Epithelial cell of proximal tubule (primary cell): Measurements from ENCODE around the gene SPATS2L.

- RAMPAGE, long total RNA: no peak
- RRBS: 42% methylated on average over 20 of the region's 60 CpGs
These were observed 4.3 kb upstream of the SATB2 start for GRCh38 chr2:199461710-199462689.

DNA sequence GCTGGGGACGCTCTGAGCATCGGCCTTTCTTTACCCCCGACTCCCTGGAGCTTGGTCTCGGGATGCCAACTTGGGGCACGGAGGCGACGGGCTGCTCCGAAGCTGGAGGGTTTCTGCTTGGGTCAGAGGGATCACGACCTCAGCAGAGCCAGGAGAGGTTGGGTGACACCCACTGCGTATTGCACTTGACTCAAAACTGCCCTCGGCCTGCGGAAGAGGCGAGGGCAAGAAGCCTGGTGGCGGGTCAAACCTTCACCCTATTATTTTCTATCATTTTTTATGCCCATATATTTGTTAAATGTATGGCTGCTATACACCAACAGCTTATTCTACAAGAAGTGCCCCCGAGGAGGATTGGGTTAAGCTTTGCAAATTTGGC, 12.5 kb upstream of the SATB2 start:
- RAMPAGE, long total RNA: no peak
- RRBS: no CpG with 5 or more reads among the region's 15 CpGs

DNA sequence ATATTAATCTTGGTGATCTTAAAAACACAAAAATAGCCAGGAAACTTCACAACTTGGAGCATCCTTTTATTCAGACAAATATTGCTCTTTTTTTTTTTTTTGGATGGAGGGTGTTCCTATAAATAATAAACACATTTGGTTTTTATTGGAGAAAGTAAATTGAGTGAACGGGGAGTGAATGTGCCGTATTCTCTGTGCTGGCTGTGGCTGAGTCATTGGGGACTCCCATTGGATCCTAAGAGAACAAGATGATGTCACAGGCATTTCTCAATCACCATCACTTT, 150.1 kb upstream of the SPATS2L start:
- RAMPAGE, long total RNA: no peak
- RRBS: no CpG with 5 or more reads among the region's 2 CpGs

- RAMPAGE, long total RNA: no peak
- RRBS: under 1% methylated on average over 9 of the region's 51 CpGs
These were observed at the start of gene SPATS2L for GRCh38 chr2:200305831-200306751. Gene SPATS2L, plus strand, starts transcription at chr2:200306693.

DNA sequence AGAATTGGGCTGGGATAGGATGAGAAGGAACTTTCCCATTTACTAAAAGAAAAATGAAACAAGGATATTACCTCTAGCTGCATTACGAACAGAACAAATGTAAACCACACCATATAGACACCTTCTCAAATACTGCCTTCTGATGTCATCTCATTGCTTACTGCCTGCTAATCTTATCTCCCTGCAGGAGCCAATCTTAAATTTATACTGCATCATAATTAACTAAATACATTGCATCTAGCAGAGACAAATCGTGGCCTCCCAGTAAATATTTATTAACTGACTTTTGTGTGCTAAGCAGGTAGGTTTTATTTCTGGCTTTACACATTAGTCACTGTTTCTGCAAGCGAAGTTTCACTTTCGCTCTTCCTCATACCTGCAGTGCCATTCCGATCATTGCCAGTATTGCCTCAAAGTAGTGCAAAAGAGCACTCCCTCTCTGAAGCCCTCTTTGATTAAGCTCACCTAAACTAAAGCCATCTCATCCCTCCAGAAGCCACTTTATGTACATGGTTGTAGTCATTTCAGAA, 67.5 kb downstream of the SPATS2L start:
- RAMPAGE, long total RNA: no peak
- RRBS: no CpG with 5 or more reads among the region's 5 CpGs

DNA sequence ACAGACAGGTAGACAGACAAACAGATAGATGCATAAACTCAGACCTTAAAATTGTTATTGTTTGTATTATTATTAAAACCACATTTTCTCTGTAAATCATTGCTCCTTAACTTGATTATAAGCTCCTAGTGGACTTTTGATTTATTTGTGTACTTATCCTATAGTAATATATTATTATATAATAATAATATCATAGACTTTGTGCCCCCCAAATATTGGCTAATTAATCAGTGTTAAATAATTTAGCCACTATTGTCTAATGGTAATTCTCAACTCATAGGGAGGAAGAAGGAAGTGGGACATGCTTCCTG, 90.9 kb downstream of the SPATS2L start:
- RAMPAGE, long total RNA: no peak

DNA sequence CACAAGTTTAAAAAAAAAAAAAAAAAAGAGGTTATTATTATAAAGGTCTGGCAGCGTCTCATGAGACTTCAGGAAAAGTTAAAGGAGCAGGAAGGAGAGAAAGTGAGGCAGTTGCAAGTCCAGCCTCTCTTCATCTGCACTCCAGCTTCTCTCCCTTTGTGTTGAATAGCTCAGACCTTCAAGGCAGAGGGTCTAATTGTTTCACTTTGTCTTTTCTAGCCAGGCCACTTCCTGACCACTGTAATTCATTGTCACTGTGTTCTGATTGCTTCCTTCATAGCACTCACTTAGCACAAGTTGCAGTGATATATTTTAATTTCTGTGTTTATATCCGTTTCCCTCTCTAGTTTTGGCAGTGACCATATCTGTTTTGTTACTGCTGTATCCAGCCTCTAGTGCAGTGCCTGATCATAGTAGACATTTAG, 99.9 kb downstream of the SPATS2L start:
- RAMPAGE, long total RNA: no peak
- RRBS: no CpG with 5 or more reads among the region's 2 CpGs

GRCh38 chr2:200431539-200432389, 78.1 kb downstream of the KCTD18 start:
- RAMPAGE, long total RNA: no peak

- RAMPAGE, long total RNA: no peak
- RRBS: no CpG with 5 or more reads among the region's 3 CpGs
These were observed 18.2 kb downstream of the AOX1 start for GRCh38 chr2:200603931-200604465.

DNA sequence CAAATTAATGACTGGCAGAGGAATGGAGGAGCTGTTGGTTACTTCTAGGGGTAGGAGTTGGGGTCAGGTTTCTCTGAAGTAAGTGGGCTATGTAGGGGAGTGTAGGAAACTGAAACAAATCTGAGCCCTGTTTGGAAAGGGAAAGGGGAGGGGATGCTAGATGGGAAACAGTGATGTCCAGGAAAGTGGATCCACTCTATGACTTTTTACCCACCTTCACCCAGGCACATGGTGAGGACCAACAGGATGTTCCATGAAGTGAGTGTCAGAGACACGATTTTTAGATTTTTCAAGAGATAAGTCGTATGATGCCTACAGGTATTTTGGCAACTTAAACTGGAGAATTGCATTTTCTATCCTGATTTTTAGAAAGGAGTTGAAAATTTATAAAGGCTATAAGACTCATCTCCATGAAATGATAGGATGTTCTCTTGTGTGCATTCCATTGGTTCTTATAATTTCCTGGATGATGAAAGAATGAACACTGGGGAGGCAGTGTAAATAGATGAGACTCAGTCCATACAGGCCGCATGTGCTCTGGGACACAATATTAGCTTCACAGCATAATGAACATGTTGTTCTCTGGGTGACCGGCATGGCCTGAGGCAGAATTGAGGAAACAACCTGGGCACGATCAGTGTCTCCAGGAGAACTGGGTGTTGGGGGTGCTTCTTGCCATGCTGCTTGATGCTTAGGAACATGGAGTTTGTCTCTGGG, 38.7 kb downstream of the AOX1 start:
- RAMPAGE, long total RNA: no peak
- RRBS: no CpG with 5 or more reads among the region's 5 CpGs

GRCh38 chr2:200655669-200656053, 69.8 kb downstream of the AOX1 start:
- RAMPAGE, long total RNA: no peak
- RRBS: no CpG with 5 or more reads among the region's 2 CpGs

GRCh38 chr2:200679220-200679560, 93.4 kb downstream of the AOX1 start:
- RAMPAGE, long total RNA: no peak
- RRBS: no CpG with 5 or more reads among the region's 5 CpGs

GRCh38 chr2:200765363-200766080, 46.2 kb upstream of the BZW1 start:
- RAMPAGE, long total RNA: no peak
- RRBS: no CpG with 5 or more reads among the region's 3 CpGs

- RAMPAGE, long total RNA: no peak
- RRBS: no CpG with 5 or more reads among the region's 10 CpGs
These were observed 1.2 kb upstream of the BZW1 start for GRCh38 chr2:200810304-200811166.

GRCh38 chr2:201070894-201071474, 487 bp downstream of the HYCC2 start:
- RAMPAGE, long total RNA: no peak
- RRBS: no CpG with 5 or more reads among the region's 22 CpGs

GRCh38 chr2:201137852-201138491, 22.0 kb downstream of the CFLAR start:
- RAMPAGE, long total RNA: no peak
- RRBS: no CpG with 5 or more reads among the region's 19 CpGs

DNA sequence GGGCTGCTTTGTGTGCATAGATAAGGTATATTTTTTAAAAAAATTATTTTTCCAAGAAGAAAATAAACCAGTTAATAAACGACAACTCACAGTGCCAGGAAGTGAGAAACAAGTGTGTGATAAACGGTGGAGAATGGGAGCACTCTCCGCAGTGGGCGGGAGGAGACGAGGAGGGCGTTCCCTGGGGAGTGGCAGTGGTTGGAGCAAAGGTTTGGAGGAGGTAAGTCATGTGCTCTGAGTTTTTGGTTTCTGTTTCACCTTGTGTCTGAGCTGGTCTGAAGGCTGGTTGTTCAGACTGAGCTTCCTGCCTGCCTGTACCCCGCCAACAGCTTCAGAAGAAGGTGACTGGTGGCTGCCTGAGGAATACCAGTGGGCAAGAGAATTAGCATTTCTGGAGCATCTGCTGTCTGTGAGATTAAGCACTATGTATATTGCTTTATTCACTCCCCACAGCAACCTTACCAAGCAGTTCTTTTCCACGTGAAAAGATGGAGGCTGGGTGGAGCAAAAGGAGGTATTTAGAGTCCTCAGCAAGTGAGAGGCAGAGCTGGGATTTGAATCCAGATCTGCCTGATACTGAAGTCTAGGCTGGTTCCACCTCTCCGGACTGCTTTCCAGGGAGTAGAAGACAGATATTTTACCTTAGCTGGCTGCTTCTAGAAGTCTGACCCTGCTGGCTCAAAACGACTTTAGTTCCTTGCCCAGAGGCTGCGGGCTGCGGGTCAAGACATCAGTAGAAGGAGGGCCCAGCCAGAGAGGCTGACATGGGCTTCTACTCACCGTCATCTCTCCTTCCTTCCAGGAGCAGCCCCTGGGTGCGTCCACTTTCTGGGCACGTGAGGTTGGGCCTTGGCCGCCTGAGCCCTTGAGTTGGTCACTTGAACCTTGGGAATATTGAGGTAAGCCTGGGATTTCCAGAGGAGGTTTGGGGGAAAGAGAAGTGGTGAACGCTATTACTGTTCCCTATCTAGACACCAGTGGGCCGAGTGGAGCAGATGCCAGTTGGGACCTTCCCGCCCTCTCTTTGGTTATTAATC, 26.8 kb upstream of the CASP8 start:
- RAMPAGE, long total RNA: no peak
- RRBS: no CpG with 5 or more reads among the region's 19 CpGs

- RAMPAGE, long total RNA: no peak
- RRBS: no CpG with 5 or more reads among the region's 3 CpGs
These were observed 44.8 kb downstream of the TRAK2 start for GRCh38 chr2:201406275-201406980.

DNA sequence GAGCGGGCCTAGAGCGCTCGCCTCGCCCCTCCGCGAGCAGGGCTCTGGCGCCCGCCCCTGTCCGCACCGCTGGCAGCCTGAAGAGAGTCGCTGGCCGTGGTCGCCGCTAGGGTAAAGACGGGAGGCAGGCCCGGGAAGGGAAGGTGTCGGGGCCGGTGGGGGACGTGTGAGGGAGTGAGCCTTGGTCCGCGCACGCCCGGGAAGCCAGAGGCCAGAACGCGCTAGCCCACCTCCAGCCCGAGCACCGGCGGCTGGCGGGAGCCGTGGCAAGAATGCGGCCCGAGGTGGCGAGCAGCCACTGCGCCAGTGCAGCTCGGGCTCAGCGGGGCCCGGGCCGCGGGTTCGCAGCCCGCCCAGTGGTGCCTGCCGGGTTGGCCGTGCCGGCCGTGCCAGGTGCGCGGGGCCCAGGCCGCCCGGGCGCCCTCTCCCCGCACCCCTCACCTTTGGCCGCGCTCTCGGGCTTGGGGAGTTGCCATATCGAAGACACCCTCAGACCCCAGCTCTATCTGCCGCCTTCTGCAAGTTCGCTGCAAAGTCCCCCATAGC, 361 bp downstream of the STRADB start:
- RAMPAGE, long total RNA: no peak
- RRBS: 2% methylated on average over 23 of the region's 57 CpGs

- RAMPAGE, long total RNA: no peak
- RRBS: no CpG with 5 or more reads among the region's 1 CpG
These were observed 293 bp downstream of the MPP4 start for GRCh38 chr2:201698199-201698502.